ENCODE results near the genes EXO1, CEP170 and SDCCAG8.

GRCh38 chr1:237940646-237940984, 49.9 kb upstream of the ZP4 start:
- RRBS, result no CpG with 5 or more reads among the region's 5 CpGs

DNA sequence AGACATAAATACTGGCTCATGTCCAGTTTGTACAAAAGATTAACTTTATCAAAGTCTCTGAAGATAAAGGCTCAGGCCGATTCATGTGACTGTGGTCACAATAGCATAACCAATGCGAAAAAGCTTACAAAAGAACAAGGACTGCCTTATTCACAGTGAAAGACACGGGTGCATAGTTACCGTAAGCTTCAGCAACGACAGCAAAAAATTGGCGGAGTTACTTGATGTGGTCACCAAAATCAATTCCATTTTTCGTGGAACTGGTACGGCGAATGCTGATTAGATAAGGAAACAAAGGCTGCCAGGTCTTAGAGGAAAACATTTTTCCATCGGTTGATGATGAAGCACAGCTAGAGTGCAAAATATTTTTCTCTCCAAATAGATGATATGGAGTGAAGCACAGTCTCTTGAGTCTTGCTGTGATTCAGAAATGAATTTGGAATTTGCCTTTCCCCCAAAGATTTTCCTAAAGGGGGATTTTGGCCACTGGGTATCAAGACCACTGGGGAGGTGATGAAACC, 173.4 kb upstream of the CHRM3 start:
- RRBS, result no CpG with 5 or more reads among the region's 10 CpGs

GRCh38 chr1:239629067-239629682, 242.8 kb downstream of the CHRM3 start:
- RRBS, result no CpG with 5 or more reads among the region's 32 CpGs

- RRBS, result no CpG with 5 or more reads among the region's 7 CpGs
Measured at GRCh38 chr1:239952740-239953327, 138.8 kb upstream of the FMN2 start.

- RRBS, result no CpG with 5 or more reads among the region's 6 CpGs
Measured at GRCh38 chr1:240612809-240613083, 791 bp upstream of the GREM2 start.

DNA sequence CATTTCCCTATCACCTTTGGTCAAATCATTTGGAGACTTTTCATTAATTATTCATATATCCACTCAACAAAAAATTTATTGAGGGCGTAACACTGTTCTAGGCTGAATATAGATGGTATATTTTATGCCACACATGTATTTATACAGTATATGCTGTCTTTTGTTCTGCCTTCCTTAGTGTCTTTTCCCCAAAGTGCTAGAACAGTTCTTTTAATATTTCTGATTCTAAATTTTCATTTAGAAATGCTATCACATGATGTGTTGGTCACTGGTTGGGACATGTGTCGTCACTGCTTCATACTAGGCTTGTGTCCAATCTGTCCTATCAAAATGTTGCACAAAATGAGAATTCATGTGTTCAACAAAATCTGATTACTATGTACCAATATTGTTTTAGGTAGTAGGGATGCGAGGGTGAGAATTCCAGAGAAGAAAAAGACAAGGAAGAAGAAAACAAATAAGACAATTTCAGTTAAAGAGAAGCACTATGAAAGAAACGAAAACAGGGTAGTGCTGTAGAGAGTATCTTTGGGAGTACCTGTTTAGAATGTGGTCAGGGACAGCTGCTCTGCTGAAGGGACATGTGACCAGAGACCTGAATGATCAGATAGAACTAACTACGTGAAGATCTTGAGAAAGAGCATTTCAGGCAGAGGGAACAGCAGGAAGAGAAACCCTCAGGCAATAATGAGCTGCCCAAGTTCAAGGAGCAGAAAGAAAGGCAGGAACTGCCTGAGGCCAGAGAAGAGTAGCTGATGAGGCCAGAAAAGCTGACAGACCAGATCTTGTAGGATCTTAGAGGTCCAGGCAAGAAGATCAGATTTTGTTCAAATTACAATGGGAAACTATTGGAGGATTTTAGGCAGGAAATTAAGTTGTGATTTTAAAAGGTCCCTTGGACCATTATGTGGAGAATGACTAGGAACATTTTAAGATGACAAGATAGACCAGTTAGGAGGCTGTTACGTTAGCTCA, 1.4 kb downstream of the KMO start:
- RRBS, result no CpG with 5 or more reads among the region's 6 CpGs

GRCh38 chr1:241623368-241623831, 16.8 kb downstream of the CHML start:
- RRBS, result no CpG with 5 or more reads among the region's 2 CpGs

DNA sequence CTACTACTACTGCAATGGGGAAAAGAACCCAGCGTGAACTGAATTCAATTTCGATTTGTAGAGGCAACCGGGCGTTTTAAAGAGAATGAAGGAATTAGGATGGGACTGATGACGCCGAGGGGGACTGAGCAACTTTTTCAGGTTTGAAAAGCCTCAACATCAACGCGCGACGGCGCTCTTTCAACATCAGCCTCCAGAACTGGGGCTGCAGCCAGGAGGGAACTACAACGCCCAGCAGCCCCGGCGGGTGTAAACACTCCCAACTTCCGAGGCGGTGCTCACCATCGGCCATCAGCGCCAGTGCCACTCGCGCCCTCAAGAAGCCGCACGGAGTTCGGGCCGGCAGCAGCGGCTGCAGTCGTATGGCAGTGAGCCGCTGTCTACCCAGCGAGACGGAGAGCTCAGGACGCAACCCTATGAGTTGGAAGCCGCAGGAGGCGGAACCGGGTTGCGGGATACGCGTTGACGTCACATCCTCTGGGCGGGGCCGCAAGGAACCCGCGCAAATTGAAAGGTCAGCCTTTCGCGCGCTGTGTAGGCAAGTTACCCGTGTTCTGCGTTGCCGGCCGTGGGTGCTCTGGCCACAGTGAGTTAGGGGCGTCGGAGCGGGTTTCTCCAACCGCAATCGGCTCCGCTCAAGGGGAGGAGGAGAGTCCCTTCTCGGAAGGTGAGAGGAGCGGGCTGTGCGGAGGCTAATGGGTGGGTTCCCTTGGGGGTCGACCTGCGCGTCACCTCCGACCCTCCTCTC, at the start of gene EXO1:
TSS of gene EXO1 (plus strand) at position 518 of the 748 bp plus-strand sequence.
- RRBS, result 1% methylated on average over 16 of the region's 61 CpGs

DNA sequence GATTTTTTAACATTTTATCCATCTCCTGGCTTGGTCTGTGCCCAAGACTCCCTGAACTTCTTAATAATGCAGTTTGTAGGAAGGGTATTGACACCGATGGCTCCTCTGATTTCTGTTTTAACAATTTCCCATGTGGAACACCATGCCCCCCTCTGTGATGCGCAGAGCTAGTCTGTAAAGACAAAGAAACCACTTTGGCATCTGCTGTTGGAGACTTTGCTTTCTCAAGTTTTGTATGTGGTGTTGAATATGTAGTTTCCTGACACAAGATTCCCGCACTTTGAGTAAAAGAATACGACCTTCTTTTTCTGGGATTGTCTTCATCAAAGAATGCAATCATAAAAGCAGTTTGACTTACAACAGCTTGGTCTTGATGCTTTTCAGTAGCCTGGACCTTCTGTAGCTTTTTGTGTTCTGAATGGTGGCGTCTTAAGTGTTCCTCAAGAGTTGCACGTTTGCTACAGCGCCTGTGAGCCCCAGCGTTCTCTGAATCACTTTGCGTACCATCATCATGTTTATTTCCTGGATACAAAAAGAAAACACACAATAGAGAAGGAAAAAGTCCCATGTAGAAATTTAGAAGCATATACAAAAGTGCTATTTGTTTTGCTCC, 69.1 kb downstream of the CEP170 start:
- RRBS, result no CpG with 5 or more reads among the region's 9 CpGs

DNA sequence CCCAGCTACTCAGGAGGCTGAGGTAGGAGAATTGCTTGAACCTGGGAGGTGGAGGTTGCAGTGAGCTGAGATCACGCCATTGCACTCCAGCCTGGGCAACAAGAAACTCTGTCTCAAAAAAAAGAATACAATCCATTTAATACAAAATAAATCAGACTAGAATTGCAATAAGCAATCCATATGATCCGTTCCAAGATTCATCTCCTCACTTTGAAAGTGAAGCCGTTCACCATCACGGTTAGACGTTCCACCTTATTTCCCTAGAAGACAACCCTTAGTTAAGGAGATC, 14.9 kb downstream of the CEP170 start:
- RRBS, result no CpG with 5 or more reads among the region's 5 CpGs

DNA sequence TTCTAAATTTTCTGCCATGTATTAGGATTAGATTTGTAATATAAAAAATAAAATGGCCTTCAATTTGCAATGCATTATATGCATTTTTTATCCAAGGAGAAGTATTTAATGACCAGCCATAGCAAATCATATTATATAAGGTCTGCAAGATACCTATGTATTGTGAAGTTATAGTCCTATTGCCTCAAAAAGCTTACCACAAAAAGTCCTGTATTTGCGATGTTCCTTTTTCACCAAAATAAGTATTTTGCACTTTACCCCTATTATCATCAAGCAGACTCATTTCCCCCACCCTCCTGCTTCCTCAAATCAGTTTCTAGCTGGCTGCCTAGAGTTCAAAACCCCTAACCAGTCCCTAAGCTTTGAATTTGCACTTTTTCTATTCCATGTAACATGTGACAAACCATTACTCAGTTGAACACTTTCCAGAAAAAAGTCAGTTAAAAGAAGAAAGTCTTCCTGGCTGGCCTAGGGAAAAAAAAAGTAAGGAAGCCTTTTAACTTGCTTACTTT, 8.3 kb downstream of the CEP170 start:
- RRBS, result no CpG with 5 or more reads among the region's 1 CpG

- RRBS, result 4% methylated on average over 10 of the region's 77 CpGs
Measured at GRCh38 chr1:243254872-243255624, at the start of gene CEP170. Gene CEP170 (minus strand): TSS chr1:243255281.

DNA sequence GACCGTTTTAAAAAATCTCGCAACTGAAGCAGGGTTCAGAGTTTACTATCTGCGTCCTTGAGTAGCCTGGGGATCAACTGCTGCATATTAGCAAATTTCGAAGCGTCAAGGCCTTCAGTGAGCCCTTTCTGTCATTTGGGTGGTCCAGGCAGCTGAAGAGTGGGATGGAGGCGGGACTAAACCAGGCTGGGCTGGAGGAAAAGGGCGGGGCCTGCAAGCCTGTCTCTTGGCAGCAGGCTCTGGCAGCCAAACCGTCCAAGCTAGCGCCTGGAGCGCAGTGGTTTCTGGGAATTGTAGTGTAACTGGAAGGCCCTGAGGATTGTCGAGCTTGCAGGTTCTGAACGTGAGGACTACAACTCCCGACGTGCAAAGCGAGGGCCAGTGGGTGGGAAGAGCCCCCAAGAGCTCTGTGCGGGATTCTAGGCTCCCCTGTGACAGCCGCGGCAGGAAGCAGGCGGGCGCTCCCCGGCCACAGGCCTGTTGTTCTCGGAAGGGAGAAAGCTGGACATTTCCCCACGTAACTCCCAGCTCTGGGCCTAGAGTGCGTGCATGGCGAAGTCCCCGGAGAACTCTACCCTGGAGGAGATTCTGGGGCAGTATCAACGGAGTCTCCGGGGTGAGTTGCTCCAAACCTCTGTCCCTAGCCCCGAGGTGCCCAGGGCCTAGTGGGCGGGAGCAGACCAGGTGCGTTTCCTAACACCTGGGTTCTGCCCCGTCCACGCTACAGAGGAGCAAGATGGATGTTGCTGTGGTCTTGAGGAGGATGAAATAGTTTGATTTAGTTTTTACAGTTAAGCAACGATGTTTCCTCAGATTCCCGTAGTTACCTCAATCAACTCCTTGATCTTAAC, at the start of gene SDCCAG8:
TSS of gene SDCCAG8 (plus strand) at position 417 of the 851 bp plus-strand sequence.
- RRBS, result 1% methylated on average over 5 of the region's 35 CpGs

GRCh38 chr1:243264475-243265224, 8.8 kb downstream of the SDCCAG8 start:
- RRBS, result no CpG with 5 or more reads among the region's 5 CpGs

- RRBS, result no CpG with 5 or more reads among the region's 17 CpGs
Measured at GRCh38 chr1:243483931-243484391, 228.1 kb downstream of the SDCCAG8 start.

DNA sequence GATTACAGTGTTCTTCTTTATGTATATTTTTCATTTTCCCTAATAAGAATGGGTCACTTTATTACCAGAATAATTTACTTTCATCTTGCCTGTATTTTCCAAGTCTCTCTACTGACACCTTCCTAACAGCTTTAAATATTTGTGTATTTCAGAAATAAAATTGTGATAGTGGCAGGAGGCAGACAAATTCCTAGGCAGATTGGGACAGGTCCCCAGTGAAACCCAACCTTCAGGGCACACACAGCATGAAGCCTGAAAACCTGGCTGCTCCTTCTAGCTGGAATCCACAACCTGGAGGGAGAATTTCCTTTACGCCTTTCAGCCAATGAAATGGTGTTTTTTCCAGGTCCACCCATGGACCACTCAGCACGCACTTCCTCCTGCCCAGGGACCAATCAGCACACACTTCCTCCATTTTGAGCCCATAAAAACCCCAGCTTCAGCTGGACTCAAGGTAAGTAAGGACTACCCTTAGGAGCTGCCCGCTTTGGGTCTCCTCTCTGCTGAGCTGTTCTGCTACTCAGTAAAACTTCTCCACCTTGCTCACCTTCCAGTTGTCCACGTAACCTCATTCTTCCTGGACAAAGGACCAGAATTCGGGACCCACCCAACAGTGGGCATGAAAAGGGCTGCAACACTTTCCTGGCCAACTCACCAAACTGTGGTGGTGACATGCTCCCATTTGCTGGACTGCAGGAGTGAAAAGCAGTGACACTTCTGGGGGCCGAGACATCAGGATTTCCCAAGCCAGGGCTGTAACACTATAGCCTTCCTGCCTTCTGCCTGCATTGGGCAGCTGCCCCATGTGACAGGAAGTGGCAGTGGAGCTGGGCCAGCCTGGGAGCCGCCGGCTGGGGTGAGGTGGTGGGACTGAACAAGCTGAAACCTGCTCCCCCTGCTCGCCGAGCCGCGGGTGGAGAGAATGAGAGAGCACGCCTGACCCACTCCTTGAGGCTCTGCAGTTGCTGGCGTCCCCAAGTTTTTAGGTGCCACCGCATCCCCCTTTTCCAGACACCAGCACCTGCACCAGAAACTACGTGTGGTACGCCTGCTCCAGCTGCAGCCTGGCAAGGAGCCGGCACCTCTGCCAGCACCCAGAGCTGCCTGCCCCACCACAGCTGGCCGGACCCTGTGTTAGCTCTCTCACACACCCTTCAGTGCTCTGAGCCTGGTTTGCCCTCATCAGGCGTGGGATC, 119.8 kb downstream of the AKT3 start:
- RRBS, result 94% methylated on average over 2 of the region's 20 CpGs

DNA sequence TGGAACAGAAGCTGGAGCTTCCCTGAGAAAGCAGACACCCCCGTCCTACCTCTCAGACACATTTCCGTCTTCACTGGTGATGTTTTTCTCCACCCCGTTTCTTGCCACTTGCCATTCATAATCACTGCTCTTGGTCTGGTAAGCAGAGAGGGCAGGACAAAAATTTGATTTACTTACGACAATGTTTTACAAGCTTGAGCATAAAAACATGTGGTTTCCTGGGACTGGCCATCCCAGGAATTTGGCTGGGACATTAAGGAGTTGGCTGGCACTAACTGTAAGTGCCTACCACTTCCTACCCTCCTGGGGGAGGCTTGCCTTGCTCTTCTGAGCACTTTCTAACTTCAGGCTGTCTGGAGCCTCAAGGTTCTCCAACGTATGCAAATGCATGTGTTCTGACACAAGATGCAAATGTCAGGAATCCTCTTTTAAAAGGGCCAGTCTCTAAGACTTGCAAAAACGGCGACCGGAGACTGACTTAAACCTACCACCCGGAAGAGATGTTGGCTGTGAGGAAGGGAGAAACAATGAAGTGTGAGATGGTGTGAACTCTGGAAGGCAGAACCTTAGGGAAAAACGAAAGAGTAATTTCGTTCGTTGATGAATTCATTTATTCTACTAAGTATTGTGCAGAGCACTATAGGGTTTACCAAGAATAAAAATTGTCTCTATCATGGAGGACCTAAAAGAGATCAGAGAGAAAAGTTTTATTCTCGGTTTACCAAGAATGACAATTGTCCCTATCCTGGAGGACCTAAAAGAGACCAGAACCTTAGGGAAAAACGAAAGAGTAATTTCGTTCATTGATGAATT, 24.4 kb downstream of the ZBTB18 start:
- RRBS, result no CpG with 5 or more reads among the region's 15 CpGs

DNA sequence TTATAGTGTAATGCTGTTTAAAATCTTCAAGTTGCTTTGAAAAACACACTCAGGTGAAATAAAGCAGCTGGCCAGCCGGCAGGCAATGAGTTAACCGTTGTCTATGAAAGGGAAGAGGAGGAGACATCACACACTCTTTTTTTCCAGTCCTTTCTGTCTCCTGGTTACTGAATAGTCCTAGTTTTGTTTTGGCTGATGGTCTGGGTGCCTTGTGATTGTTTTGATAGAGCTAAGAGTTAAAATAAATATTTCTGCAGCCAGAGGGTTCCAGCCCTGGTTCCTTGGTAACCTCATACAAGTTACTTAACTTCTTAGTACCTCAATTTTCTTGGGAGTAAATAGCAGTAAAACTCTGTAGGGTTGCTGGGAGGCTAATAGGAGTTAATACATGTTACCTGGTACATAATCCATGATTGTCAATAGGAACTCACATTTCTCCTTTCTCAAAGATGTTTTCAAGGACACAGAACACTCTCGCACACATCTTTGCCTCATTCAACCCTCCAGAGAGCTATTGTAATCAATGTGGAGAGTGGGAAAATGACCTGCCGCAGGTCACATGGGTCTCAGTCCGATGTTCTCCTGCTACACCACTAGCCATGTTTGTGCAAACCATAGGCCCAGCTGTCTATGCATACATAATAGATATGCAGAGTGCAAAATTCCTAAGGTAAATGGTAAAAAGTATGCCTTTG, 9.8 kb downstream of the C1orf100 start:
- RRBS, result no CpG with 5 or more reads among the region's 5 CpGs

DNA sequence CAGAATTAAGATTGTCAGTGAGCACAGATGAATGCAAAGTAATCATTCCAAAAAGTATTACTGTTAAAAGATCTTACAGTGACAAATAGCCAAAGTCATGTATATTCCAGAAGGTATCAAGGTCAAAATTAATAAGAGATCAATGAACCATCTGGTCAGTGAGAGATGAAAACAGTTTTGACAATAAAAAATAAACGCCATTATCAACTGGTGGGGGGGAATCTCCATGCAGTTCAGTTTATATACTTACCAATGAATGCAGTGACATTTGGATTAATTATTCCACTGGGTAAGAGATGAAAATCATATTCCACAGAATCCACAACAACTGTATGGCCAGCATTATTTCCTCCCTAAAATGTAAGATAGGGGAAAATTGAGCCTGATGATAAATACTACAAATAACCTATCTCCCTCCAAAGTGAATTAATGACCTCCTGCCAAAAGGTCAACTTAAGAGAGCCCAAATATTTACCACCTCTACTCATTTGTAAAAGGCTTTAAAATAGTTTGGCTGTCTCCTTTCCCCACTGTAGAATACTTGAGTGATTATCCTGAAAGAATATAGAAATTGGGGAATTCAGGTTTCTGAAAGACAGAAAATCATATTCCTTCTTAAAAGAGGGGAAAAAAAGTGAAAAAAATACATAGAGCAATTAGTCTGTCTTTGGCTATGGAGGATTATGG, 14.2 kb downstream of the ADSS2 start:
- RRBS, result no CpG with 5 or more reads among the region's 1 CpG

GRCh38 chr1:244655167-244656335, 2.6 kb downstream of the DESI2 start:
- RRBS, result no CpG with 5 or more reads among the region's 6 CpGs